LHCN-M2 (cell line): ENCODE measurements around the genes C11orf98 and WDR74.

- RAMPAGE, long total RNA, result no peak
Measured at GRCh38 chr11:61955465-61956369, 5.6 kb downstream of the BEST1 start.

DNA sequence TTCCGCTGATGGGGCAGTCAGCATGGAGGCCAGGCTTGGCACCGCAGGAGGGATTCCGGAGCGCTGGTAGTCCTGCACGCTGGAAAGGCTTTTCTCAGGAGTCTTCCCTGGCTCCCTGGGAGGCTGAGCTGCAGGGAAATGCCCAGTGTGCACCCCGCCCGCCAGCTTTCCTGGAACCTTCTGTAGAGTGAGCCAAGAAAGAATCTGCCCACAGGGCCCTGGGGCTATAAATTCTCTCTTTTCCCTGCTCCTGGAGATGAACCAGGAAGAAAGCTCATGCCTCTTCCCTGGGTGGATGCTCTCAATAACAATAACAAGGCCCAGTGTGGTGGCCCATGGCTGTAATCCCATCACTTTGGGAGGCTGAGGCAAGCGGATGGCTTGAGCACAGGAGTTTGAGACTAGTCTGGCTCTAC is 46.2 kb upstream of the FTH1 start:
- RAMPAGE, long total RNA, result no peak

- RAMPAGE, long total RNA, result no peak
Measured at GRCh38 chr11:62044953-62045152, 77.4 kb upstream of the FTH1 start.

DNA sequence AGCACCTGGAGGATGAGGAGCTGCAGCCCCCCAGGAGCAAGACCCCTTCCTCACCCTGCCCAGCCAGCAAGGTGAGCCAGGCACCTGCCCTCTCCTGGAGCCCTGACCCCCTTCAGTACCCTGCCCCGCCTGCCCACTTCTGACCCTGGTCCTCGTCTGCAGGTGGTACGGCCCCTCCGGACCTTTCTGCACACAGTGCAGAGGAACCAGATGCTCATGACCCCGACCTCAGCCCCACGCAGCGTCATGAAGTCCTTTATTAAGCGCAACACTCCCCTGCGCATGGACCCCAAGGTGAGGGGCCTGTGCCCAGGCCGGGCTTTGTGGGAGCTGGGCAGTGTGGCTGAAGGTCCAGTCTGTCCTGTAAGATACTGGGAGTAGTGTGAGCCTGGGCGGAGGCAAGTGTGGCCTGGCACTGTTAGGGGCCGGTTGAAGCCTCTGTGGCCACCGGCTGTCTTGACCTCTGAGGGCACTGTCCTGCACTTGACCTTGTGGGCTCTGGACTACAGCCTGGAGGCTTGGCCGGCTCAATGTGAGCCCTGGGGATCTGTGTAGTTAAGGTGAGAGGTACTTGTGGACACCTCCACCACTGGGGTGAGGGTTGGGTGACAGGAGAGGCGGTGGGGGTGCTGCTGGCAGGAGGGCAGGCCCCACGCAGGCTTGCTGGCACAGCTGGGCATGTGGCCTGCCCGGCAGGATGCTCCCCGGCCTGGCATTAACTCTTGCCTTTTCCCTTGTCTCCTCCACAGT is 17.1 kb downstream of the INCENP start:
- RAMPAGE, long total RNA, result no peak

- RAMPAGE, long total RNA, result no peak
Measured at GRCh38 chr11:62145460-62145796, 21.6 kb downstream of the INCENP start.

- RAMPAGE, long total RNA, result no peak
Measured at GRCh38 chr11:62446107-62446659, 27.4 kb downstream of the SCGB1A1 start.

DNA sequence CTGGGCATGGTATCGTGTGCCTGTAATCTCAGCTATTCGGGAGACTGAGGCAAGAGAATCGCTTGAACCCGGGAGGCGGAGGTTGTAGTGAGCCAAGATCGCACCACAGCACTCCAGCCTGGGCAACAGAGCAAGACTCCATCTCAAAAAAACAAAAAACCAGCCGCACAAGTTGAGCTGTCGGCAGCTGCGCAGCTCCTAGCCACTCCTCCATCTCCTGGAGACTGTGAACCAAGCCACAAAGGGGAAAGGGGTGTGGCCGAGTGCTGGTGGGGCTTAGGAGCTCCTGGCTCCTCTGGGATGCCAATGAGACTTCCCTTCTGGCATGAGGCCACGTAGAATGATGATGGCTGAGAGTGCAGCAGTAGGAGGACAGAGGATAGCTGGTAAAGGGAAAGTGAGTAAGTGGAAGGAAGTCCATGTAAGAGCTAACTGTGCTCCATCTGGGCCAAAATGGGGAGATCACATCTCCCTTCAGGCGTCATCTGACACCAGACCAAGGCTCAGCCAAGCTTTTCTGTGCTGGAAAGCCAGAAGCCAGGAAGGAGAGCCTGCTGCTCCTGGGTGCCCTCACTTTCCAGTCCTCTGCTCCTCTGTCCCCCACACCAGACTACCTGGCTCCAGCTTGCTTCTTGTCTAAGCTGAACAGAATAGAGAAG is 47.1 kb downstream of the AHNAK start:
- RAMPAGE, long total RNA, result no peak

- RAMPAGE, long total RNA, result no peak
Measured at GRCh38 chr11:62502976-62503221, 43.7 kb downstream of the AHNAK start.

- RAMPAGE, long total RNA, result no peak
Measured at GRCh38 chr11:62518593-62518841, 28.1 kb downstream of the AHNAK start.

- RAMPAGE, long total RNA, result no peak
Measured at GRCh38 chr11:62598834-62599516, 2.7 kb downstream of the MTA2 start.

- RAMPAGE, long total RNA, result no peak
Measured at GRCh38 chr11:62610975-62611628, 1.5 kb downstream of the EML3 start.

GRCh38 chr11:62665025-62665371 is at the start of gene C11orf98:
C11orf98 (minus strand) TSS chr11:62665210.
- RAMPAGE, long total RNA, result start-site peak on the minus strand at chr11:62665173-62665211, 762 reads

- RAMPAGE, long total RNA, result no peak
Measured at GRCh38 chr11:62718675-62719281, 8.5 kb downstream of the HNRNPUL2 start.

GRCh38 chr11:62727827-62728000 is 457 bp upstream of the HNRNPUL2 start:
- RAMPAGE, long total RNA, result no peak

GRCh38 chr11:62752563-62753040 is 1.4 kb downstream of the ZBTB3 start:
- RAMPAGE, long total RNA, result no peak

- RAMPAGE, long total RNA, result no peak
Measured at GRCh38 chr11:62833357-62834127, 1.7 kb upstream of the STX5 start.

- RAMPAGE, long total RNA, result start-site peak on the minus strand at chr11:62839573-62839595, 78 reads
Measured at GRCh38 chr11:62839439-62839977, at the start of gene WDR74. WDR74 (minus strand) TSS chr11:62839590.

DNA sequence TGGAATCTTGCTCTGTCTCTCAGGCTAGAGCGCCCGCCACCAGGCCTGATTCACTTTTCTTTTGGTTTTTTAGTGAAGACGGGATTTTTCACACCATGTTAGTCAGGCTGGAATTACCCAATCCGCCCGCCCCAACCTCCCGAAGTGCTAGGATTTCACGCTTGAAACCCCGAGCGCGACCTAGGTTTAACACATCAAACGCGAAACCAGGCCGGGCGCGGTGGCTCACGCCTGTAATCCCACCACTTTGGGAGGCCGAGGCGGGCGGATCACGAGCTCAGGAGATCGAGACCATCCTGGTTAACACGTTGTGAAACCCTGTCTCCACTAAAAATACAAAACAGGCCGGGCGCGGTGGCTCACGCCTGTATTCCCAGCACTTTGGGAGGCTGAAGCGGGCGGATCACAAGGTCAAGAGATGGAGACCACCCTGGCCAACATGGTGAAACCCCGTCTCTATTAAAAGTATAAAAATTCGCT is 1.3 kb upstream of the WDR74 start:
- RAMPAGE, long total RNA, result no peak

DNA sequence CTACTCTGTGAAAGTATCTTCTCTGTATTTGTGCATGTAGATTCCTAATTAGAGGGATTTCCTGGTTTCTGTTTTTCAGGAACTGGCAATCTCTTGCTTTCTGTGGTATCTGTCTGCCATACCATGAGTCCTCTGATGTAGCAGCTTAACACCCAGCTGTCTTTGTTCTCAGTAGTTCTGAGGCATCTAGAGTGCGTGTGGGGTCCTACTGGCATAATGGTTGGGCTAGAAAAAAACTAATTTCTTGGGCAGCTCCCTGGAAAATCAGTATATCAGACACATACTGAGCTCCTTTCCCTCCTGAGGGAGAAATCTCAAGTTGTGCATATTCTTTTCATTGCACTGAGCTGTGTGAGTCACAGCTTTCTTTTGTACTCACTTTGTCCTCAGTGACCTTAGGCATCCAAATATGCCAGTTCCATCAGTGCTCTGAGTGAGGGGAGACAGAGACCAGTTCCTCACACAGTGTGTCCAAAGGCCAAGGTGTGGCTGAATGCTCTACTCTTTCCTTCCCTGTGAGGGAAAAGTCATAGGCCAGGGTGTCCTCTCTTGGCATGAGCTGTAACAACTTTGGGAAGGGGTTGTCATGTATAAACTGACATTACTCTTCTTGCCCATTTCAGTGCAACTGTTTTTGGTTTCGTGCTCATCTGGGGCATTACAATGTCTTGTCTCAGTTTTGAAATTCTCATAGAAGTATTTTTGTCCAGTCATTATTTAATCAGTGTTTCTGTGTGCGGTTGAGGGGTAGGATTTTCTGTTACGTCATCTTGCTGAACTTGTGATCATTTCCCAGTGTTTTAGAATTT is 35.6 kb upstream of the SLC22A24 start:
- RAMPAGE, long total RNA, result no peak

- RAMPAGE, long total RNA, result no peak
Measured at GRCh38 chr11:63244424-63245231, 1.2 kb upstream of the SLC22A25 start.